Progenitor cell of endocrine pancreas (in vitro differentiated cells): ENCODE measurements around a stretch of chr9.

- PRO-cap: no peak
Measured at GRCh38 chr9:75959636-75960496, 69.4 kb downstream of the PCSK5 start.

- PRO-cap: no peak
Measured at GRCh38 chr9:76223571-76224378, 170.5 kb downstream of the RFK start.

- PRO-cap: no peak
Measured at GRCh38 chr9:76394708-76395391, 624 bp upstream of the RFK start.

DNA sequence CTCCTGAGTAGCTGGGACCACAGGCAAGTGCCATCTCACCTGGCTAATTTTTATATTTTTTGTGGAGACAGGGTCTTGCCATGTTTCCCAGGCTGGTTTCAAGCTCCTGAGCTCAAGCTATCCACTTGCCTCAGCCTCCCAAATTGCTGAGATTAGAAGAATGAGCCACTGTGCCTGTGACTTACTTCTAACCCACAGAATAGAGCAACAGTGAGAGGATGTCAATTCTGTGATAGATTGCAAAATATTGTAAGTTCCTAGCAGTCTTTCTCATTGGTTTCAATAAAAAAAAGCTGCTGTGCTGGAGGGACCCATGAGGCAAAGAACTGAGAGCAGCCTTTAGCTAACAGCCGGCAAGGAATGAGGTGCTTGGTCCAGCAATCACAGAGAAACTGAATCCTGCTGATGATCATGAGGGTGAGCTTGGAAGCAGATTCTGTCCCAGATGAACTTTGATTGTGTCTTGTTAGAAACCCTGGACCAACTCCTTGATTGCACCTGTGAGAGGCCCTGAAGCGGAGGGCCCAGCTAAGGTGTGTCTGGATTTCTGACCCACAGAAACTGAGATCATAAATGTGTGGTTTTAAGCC, 149.7 kb downstream of the GCNT1 start:
- PRO-cap: no peak

DNA sequence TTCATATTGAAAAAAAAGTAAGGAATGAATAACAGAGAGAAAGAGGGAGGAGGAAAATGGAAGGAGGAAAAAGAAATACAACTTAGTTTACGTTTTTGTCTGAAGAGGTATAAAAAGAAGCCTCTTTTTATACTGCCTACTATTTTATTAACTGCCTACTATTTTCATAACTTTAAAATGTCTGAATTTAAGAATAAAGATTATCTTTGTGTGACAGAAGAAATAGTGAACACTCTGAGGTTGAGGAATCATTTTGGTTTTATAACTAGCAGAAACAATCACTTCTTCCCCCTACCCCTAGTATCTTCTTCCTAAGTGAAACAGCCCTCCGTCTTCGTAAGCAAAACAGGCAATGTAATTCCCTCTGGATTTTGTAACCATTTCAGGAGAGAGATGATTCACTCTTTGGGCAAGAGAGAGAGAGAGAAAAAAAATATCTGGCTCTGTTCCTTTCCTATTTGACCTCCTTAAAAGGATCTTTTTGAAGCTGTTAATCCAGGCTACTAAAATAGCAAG, 70.5 kb downstream of the PRUNE2 start:
- PRO-cap: no peak

- PRO-cap: no peak
Measured at GRCh38 chr9:76901665-76902439, 4.1 kb downstream of the PRUNE2 start.

DNA sequence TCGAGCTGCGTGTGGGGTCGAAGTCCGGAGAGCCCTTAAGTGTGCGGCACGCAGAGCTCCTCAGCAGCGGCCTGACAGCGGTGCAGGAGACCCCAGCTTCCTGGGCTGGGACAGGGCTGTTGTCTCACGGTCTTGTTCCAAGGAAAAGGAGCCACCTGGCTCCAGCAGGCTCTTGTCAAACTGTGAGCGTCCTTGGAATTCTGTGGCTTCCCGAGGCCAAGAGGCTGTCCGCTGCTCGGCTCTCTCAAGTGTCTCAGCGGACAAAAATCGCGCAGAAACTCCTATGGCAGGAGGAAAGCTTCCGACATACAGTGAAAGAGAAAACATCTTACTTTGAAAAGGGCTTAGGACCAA, 2.7 kb upstream of the FOXB2 start:
- PRO-cap: no peak

DNA sequence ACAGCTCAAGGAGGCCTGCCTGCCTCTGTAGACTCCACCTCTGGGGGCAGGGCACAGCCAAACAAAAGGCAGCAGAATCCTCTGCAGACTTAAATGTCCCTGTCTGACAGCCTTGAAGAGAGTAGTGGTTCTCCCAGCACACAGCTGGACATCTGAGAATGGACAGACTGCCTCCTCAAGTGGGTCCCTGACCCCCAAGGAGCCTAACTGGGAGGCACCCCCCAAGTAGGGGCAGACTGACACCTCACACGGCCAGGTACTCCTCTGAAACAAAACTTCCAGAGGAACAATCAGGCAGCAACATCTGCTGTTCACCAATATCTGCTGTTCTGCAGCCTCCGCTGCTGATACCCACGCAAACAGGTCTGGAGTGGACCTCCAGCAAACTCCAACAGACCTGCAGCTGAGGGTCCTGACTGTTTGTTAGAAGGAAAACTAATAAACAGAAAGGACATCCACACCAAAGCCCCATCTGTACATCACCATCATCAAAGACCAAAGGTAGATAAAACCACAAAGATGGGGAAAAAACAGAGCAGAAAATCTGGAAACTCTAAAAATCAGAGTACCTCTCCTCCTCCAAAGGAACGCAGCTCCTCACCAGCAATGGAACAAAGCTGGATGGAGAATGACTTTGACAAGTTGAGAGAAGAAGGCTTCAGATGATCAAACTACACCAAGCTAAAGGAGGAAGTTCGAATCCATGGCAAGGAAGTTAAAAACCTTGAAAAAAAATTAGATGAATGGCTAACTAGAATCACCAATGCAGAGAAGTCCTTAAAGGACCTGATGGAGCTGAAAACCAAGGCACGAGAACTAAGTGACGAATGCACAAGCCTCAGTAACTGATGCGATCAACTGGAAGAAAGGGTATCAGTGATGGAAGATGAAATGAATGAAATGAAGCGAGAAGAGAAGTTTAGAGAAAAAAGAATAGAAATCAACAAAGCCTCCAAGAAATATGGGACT, 231.8 kb downstream of the VPS13A start:
- PRO-cap: no peak

- PRO-cap: no peak
Measured at GRCh38 chr9:77735983-77736636, 88.0 kb upstream of the GNA14 start.

GRCh38 chr9:78035355-78035730, 3.7 kb upstream of the GNAQ start:
- PRO-cap: no peak

DNA sequence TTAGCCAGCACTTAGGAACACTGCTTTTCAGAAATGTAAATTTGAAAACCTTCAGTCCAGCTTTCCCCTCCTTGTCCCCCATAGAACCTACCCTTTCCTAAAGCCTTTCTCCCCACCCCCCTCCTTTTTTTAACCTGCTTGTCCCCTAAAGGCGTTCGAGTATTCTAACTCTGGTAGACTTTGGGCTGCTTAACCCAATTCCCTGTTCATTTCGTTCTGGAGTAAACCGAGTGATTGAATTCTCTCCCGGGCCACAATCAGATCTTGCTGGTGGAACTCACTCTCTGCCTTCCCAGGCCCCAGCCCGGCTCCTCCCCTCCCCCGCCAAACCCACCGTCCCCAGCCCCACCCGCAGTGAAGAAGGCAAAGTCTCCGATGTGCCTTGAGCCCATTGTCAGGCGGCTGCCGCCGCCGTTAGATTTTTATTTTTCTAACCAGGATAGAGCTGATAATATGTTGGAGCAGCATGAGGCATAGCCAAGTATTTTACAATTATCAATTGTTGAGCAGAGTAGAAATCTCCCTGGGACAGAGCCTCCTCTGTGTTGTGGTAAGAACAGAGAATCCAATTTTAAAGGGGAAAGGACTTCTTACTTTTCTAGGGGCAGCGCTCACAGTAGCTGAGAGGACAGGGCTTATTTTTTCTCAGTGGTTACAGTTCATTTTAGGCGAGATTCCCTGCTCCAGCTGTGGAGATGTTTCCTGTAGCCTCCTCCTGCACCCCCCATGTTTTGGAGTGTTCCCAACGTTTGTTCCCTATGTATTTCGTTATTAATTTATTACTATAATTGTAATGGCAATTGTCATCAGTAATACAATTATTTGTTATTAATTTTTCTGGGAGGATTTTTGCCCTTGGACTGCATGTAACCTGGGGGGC, 1.2 kb downstream of the PSAT1 start:
- PRO-cap: no peak

GRCh38 chr9:78357440-78357947, 60.6 kb downstream of the PSAT1 start:
- PRO-cap: no peak

GRCh38 chr9:81335919-81336386, 353.4 kb downstream of the TLE1 start:
- PRO-cap: no peak

GRCh38 chr9:81596909-81597667, 92.3 kb downstream of the TLE1 start:
- PRO-cap: no peak

GRCh38 chr9:81686670-81687040, 2.7 kb downstream of the TLE1 start:
- PRO-cap: bidirectional peak, plus-strand start at chr9:81687307, minus-strand start at chr9:81686992

DNA sequence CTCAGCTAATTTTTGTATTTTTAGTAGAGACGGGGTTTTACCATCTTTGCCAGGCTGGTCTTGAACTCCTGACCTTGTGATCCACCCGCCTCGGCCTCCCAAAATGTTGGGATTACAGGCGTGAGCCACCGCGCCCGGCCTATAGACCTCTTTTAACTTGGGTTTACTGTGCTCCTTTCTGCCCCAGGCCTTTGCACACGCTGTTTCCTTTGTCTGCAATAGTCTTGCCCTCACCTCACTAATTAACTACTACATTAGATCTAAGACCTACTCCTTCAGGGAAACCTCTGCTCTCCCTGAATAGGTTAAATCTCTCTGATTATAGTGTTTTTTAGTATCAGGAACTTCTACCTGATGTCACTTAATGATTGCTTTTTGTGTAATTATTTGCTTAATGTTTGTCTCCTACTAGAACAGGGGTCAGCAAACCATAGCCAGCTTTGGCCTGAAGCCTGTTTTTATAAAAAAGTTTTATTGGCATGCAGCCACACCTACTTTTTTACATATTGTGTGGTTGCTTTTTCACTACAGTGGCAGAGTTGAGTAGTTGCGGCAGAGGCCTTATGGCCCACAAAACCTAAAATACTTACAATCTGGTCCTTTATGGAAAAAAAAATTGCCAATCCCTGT, 31.2 kb upstream of the TLE1 start:
- PRO-cap: no peak

GRCh38 chr9:83218933-83219602, 156.1 kb upstream of the RASEF start:
- PRO-cap: unidirectional peak, plus-strand start at chr9:83219345

- PRO-cap: unidirectional peak, minus-strand start at chr9:83228958
Measured at GRCh38 chr9:83228670-83229065, 165.7 kb upstream of the RASEF start.

GRCh38 chr9:83469640-83470134, 68.5 kb downstream of the FRMD3 start:
- PRO-cap: no peak

DNA sequence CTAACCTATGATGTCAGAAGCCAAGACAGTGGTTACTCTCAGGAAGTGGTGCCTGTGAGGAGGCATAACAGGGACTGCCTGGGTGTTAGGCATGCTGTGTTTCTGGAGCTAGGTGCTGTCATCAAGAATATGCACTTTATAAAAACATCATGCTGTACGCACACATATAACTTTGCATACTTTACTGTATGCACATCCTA, 30.1 kb downstream of the FRMD3 start:
- PRO-cap: no peak